ENCODE results near the genes RPRD1B, TGM2 and TOP1.

GRCh38 chr20:37985936-37986448 lies 47.3 kb downstream of the TTI1 start:
- CAGE, long polyA plus RNA = no peak
- RRBS = no CpG with 5 or more reads among the region's 11 CpGs

GRCh38 chr20:38011305-38011898 lies 21.9 kb downstream of the TTI1 start:
- CAGE, long polyA plus RNA = no peak
- RRBS = no CpG with 5 or more reads among the region's 9 CpGs

- CAGE, long polyA plus RNA = no peak
- RRBS = 1% methylated on average over 20 of the region's 75 CpGs
These were observed at the start of gene RPRD1B for GRCh38 chr20:38033317-38034296. Gene RPRD1B (plus strand): TSS chr20:38033746.

GRCh38 chr20:38094147-38094885 lies 60.8 kb downstream of the RPRD1B start:
- CAGE, long polyA plus RNA = no peak
- RRBS = no CpG with 5 or more reads among the region's 2 CpGs

DNA sequence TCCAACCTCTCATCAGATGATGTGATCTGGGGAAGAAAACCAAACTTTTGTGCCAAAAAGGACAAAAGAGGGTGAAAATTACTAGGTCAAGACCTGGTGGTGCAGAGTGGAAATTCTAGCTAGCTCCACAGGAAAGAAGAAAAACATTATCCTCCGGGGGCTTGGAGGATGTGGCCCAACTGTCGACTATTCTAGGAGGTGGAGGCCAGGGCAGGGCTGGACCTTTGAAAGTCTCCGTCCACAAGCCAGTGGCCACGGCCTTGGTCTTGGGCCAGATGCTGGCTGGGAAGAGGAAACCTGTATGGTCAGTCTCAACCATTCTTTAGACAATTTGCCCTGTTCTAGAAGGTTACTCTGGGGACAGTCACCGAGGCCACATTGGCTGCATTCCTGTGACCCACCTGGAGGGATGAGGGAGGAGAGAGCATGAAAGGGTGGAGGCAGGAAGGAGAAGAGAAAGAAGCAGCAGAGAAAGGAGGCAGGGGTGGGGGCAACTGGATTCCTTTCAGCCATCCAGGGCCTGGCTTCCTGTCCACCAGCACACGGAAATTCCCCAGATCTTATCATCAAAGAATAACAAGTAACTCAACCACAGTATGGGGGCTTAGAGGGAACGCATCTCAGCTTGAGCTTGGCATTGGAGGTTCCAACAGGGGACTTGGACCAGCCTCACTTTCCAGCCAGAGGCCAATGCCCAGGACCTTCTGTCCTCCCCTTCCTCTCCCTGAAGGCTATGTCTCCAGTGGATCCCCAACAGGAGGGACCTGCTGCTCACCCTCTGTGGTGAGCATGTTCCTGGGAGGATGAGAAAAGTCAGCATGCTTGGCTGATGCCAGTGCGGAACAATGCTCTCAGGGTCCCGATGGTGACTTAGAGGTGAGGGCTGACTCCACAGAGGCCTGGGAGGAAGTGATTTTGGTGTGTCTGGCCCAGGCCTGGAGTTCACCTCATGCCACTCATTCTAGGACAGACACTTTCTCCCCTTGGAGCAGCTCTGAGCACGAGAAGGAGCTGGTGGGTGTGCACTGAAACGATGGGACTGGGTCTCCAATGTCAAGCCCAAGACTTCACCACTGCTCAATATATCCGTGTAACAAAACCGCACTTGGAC lies 30.4 kb downstream of the TGM2 start:
- CAGE, long polyA plus RNA = no peak
- RRBS = no CpG with 5 or more reads among the region's 13 CpGs

DNA sequence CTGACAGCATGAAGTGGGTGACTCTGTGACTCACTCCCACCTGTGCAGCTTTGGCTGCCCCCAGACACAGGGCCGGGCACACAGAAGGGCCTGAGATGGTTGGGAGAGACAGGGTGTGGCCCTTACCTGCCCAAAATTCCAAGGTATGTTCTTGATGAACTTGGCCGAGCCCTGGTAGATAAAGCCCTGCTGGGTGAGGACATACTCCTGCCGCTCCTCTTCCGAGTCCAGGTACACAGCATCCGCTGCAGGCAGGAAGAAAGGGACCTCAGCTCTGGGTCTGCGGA lies 14.3 kb downstream of the TGM2 start:
- CAGE, long polyA plus RNA = no peak
- RRBS = no CpG with 5 or more reads among the region's 6 CpGs

DNA sequence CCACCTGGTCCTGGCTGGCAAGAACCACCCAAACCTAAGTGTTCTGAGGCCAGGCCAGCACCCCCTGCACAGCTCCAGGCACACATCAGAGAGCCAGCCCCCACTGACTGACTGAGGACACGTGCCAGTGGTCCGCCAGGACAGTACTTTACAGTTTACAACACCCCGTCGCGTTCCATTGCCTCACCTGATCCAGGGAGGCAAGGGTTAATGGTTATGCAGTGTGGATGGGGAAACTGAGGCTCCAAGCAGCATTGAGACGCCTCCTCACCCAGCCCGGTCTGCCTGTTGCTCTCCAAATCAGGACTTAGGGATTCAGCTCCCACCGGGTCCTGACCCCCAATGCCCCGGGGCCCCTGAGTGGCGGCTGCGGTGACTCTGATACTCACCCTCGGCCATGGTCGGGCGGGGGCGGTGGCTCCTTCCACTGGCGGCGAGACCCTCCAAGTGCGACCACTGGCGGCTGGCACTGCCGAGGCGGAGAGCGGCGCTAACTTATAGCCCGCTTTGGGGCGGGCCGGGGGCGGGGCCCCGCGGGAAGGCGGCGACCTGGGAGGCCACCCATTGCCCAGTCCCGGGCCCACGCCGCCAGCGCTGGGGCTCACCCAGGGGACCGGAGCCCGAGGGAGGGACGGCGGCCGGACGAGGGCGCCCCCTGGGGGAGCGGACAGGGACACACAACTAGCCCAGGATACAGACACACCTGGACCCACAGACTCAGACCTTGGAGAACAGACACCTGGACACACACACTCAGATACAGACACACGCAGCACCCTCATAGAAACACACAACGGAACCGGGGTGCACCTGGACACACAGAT lies at the start of gene TGM2:
TSS of gene TGM2 (minus strand) at position 471 of the 824 bp plus-strand sequence.
- CAGE, long polyA plus RNA = no peak
- RRBS = 14% methylated on average over 12 of the region's 46 CpGs

- CAGE, long polyA plus RNA = no peak
- RRBS = no CpG with 5 or more reads among the region's 15 CpGs
These were observed 5.2 kb upstream of the BPI start for GRCh38 chr20:38298602-38299406.

DNA sequence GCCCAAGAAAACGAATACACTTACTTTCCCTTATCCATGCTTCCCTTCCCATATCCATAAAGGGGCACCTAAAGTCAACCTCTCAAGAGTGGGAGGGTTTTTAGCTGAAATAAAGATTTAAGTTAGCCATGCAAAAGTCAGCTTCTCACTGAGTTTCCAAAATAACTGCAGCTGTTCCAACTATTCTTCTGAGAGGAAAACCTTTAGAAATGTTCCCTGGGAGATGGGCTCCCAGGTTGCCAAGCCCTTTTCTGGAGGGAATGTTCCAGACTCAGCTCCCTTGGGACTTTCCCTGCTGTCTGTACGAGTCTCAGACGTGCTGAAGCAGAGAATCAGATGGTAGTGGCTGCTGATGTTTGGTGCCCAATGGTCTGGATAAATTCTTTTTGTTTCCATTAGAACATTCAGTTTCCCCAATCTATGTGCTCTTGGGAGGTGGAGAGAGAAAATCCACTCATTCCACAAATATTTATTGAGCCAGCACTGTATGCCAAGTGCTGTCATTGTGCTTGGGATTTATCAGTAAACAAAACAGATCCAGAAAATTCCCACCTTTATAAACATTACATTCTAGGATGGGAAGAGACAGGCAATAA lies 48.8 kb downstream of the LBP start:
- CAGE, long polyA plus RNA = no peak
- RRBS = no CpG with 5 or more reads among the region's 3 CpGs

GRCh38 chr20:38424609-38425426 lies 47.8 kb upstream of the RALGAPB start:
- CAGE, long polyA plus RNA = no peak
- RRBS = no CpG with 5 or more reads among the region's 7 CpGs

- CAGE, long polyA plus RNA = no peak
- RRBS = no CpG with 5 or more reads among the region's 11 CpGs
These were observed 4.6 kb downstream of the PPP1R16B start for GRCh38 chr20:38809878-38810670.

DNA sequence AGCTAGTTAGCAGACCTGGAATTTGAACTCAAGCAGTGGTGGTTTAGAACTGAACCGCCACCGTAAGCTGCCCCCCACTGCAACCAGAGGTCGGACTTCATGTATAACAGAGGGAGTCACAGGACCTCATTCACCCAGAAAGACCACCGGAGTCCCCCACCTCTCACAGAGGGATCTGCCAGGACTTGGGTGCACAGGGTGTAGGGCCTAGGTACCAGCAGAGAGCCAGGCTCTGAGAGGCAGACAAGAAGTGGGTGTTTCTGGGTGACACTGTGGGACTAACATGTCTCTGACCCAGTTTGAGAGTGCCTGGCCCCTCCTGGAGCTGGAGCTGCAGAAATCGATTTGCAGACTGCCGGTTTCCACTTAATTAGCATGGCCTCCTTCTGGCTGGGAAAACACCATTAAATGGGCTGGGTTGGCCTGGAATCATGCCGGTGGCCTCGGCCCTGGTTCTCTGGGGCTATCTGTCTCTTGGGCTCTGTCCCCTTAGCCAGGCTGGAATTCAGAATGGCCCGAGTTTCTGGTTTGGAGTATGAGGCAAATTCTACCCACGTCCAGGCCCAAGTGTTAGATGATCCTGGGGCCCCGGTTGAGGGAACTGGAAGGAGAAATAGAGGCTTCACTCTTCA lies 59.2 kb downstream of the PPP1R16B start:
- CAGE, long polyA plus RNA = no peak
- RRBS = 95% methylated on average over 2 of the region's 11 CpGs

GRCh38 chr20:39078628-39079002 lies 116.5 kb downstream of the DHX35 start:
- CAGE, long polyA plus RNA = no peak
- RRBS = no CpG with 5 or more reads among the region's 9 CpGs

DNA sequence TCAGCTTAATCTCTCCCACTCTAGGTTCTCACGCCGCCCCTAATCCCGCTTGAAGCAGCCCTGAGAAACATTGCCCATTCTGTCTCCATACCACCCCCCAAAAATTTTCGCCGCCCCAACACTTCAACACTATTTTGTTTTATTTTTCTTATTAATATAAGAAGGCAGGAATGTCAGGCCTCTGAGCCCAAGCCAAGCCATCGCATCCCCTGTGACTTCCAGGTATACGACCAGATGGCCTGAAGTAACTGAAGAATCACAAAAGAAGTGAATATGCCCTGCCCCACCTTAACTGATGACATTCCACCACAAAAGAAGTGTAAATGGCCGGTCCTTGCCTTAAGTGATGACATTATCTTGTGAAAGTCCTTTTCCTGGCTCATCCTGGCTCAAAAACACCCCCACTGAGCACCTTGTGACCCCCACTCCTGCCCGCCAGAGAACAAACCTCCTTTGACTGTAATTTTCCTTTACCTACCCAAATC lies 414.9 kb downstream of the MAFB start:
- CAGE, long polyA plus RNA = no peak
- RRBS = no CpG with 5 or more reads among the region's 9 CpGs

DNA sequence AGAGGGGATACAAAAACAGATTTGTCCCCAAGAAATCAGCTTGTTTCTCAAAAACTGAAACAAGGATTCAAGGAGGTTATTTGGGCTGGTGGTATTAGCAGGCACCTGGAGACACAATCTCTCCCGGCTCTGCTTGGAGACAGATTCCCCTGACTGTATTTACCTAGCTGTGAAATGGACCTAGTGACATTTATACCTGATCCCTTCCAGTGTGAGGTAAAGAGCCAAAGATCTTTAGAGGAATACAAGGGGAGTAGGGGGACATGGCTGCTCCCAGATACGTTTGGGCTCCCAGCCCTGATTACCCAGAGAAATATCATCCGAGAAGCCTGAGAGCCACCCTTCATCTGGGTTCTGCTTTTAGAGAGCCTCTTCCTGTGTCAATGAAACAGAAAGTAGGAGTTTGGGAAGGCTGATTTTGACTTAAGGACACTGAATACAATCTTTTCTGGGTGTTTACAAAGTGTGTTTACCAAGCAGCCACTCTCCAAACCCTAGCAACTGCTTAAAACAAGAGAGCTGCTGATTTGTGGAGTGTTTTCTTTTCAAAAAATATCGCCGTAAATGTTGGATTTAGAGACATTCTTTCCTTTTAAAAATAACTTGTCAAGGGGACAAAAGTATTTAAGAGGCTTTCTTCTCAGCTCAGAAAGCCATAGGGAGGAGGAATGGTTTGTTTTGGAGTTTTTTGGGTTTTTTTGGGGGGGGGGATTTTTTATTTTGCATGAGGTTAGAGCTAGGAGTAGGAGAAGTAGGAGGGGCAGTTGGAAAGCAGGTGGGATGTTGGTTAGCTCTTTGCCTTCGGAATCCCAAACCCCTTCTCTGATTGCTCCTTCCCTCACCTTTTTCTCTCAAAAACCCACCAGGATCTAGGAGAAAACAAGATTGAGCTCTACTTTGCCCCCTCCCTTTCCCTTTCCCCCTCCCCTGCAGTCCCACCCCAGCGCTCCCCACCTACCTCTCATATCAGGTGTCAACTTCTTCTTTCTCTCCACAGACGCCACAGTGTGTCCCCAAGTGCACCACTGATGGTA lies 12.5 kb downstream of the MAFB start:
- CAGE, long polyA plus RNA = no peak
- RRBS = no CpG with 5 or more reads among the region's 8 CpGs

- CAGE, long polyA plus RNA = no peak
- RRBS = no CpG with 5 or more reads among the region's 22 CpGs
These were observed 116.9 kb upstream of the TOP1 start for GRCh38 chr20:40911551-40912234.

DNA sequence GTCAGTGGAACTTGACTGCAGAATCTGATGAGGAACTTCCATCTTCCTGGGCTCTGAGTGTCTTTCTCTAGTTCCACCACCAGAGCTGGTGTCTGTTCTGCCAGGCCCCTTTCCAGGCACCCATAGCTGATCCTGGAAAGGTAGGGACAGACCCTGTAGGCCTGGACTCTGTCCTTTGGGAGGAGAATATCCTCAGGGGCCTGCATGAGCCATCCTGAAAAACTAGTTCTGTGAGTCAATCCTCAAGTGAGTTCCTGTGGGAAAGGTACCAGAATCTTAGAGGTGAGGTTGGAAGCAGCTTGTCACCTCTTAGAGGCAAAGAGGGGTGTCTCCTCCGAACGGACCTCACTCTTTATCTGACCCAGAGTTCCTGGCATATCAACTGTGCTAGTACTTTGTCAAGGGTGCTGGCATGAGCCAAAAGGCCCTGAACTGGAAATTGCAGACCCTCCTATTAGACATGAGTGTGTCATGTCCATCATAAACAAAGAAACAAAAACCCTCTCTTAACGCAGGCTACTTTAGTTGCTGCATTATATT lies 10.9 kb upstream of the TOP1 start:
- CAGE, long polyA plus RNA = no peak
- RRBS = no CpG with 5 or more reads among the region's 3 CpGs

DNA sequence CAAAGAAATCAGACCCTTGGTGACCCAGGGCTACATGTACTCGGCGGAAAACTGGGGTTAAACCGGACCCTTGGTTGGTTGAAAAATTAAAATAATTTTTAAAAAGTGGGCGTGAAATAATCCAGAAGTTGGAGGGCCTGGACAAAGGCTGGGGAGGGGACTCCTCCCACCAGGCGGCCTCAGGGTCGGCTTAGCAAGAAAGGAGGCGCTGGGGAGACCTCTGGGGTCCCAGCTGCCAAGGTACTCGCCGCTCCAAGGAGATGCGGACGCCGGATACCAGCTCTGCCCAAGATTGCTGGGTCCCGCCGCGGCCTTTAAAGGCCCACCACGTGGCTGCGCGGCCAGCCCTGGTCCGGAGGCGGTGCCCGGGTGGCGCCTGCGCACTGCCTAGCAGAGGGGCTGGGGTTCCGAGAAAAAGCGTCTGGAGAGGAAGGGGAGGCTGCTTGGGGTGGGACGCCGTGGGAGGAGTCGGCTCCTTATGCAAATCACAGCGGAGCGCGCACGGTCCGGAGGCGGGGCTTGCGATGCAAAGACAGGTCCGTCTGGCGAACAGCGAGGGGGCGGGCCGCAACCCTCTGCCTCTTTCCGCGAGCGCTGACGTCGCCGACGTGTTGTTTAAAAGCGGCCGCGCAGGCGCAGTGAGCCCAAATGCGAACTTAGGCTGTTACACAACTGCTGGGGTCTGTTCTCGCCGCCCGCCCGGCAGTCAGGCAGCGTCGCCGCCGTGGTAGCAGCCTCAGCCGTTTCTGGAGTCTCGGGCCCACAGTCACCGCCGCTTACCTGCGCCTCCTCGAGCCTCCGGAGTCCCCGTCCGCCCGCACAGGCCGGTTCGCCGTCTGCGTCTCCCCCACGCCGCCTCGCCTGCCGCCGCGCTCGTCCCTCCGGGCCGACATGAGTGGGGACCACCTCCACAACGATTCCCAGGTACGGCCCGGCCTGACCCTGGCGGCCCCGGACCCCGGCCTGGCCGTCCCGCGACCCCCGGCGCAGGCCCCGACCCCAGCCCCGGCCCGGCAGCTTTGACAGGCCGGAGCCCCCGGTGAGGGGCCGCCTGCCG lies at the start of gene TOP1:
TSS of gene TOP1 (plus strand) at position 646 of the 1,057 bp plus-strand sequence.
- CAGE, long polyA plus RNA = no peak
- RRBS = 1% methylated on average over 33 of the region's 101 CpGs

DNA sequence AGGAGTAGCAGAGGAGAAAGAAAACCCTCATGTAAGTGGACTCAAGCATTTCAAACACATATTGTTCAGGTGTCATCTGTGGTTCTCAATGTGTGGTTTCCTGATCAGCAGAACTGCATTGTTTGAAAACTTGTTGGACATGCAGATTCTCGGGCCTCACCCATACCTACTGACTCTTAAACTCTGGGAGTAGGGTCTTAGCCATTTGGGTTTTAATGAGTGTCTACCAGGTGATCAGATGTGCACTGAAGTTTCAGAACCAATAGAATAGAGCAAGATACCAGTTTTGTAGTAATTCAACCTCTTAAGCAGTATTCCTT lies 14.3 kb downstream of the TOP1 start:
- CAGE, long polyA plus RNA = no peak
- RRBS = no CpG with 5 or more reads among the region's 1 CpG

DNA sequence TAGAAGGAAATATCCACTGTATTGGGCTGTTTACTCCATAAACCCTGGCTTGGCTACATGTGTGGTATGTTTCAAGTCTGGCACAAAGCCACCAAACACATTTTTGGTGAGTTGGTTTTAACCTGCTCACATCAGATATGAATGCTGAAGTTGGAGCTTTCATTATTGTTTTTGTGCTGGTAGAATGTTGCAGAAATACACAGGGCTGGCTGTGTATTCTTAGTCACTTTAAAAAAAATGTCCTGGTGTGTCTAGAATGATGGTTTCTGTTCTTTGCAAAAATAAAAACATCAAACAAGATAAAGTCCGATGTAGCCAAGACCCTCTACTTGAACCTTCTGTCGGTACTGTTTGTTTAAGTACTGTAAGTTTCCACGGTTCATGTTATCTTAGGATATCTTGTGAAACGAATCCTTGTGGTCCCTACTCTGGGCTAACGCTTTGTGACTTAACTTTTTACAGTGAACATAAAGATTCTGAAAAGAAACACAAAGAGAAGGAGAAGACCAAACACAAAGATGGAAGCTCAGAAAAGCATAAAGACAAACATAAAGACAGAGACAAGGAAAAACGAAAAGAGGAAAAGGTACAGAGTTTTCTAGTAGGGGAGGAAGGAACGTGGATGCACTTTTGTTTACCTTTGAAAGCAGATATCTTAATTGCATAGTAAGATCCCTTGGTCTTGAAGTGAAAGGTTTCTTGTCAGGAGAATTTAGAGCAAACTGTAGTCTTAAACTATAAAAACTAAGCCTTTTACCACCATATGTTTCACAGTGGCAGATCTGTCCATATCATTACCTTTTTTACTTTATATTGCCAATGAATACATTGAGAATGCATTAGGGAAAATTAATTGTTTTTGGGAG lies 47.3 kb downstream of the TOP1 start:
- CAGE, long polyA plus RNA = no peak
- RRBS = no CpG with 5 or more reads among the region's 7 CpGs

Measured in mammary epithelial cell (primary cell).